Esophagus muscularis mucosa (tissue), 4 donors: Measurements from ENCODE around the gene AKAP3.

GRCh38 chr12:3461323-3461768 lies 29.7 kb upstream of the PRMT8 start:
- PRO-cap: no peak
- RAMPAGE, long total RNA, 4 experiments: no peak in any of the 4 experiments

DNA sequence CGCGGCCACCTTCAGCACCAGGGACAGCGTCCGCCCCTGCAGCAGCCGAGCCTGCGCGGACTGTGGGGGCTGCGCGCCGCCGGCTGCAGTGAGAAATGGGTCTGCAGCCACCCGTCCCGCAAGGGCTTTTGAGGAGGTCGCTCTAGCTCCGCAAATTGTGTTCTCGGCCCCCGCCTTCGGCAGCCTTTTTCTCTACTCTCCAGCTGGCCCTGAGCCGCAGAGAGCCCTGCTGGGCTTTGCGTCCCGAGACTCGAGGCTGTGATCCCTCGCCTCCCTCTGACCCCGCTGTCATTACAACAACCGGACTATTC lies 1.3 kb downstream of the PRMT8 start:
- PRO-cap: no peak
- RAMPAGE, long total RNA, 4 experiments: no peak in any of the 4 experiments

GRCh38 chr12:3748098-3749133 lies 4.5 kb downstream of the CRACR2A start:
- PRO-cap: no peak
- RAMPAGE, long total RNA, 4 experiments: no peak in any of the 4 experiments

DNA sequence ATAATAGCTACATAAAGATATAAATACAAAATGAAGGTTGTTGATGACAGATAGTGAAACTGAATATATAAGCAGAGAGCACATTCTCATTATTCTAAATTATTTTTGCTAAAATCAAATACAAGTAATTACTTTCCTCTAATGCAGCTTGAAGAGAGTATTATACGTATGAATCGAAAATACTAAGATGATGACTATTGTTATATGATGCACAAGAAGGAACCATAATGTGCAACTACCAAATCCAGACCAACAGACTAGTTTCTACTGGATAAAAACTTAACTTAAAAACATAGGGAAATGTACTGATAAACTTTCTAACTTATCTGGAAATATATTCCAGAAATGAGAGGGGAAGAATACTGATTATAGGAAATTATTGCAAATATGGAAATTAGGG lies 2.4 kb downstream of the PARP11 start:
- PRO-cap: no peak
- RAMPAGE, long total RNA, 4 experiments: no peak in any of the 4 experiments

DNA sequence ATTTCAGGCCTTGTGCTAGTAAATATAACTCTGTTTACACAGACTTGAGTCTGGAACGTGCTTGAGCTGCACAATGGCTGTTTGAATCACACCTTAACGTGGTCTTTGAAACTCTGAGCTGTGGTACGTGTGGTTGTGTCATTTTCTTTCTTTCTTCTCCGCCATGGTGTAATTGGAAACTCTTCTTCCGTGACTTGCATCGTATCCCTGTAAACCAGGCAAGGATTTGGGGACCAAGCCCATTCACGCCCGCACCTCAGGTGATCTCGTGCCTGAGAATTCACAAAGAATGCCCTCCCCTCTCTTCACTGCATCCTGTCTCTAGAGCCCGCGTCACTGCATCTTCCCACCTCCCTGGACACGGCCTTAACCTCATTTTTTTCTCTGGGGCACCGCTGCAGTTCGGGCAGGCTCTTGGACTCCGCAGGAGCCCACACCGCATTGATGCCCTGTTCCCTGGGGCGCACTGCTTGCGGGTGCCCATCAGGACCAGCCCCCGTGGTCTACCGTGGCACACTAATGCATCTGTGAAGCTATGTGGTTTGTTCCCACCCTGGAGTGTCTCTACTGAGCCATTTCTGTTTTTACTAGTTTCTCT lies 78.4 kb upstream of the PARP11 start:
- PRO-cap: no peak
- RAMPAGE, long total RNA, 4 experiments: no peak in any of the 4 experiments

- PRO-cap: no peak
- RAMPAGE, long total RNA, 4 experiments: no peak in any of the 4 experiments
Measured at GRCh38 chr12:4164317-4164449, 109.4 kb upstream of the CCND2 start.

- PRO-cap: no peak
- RAMPAGE, long total RNA, 4 experiments: no peak in any of the 4 experiments
Measured at GRCh38 chr12:4291005-4291268, 17.4 kb downstream of the CCND2 start.

DNA sequence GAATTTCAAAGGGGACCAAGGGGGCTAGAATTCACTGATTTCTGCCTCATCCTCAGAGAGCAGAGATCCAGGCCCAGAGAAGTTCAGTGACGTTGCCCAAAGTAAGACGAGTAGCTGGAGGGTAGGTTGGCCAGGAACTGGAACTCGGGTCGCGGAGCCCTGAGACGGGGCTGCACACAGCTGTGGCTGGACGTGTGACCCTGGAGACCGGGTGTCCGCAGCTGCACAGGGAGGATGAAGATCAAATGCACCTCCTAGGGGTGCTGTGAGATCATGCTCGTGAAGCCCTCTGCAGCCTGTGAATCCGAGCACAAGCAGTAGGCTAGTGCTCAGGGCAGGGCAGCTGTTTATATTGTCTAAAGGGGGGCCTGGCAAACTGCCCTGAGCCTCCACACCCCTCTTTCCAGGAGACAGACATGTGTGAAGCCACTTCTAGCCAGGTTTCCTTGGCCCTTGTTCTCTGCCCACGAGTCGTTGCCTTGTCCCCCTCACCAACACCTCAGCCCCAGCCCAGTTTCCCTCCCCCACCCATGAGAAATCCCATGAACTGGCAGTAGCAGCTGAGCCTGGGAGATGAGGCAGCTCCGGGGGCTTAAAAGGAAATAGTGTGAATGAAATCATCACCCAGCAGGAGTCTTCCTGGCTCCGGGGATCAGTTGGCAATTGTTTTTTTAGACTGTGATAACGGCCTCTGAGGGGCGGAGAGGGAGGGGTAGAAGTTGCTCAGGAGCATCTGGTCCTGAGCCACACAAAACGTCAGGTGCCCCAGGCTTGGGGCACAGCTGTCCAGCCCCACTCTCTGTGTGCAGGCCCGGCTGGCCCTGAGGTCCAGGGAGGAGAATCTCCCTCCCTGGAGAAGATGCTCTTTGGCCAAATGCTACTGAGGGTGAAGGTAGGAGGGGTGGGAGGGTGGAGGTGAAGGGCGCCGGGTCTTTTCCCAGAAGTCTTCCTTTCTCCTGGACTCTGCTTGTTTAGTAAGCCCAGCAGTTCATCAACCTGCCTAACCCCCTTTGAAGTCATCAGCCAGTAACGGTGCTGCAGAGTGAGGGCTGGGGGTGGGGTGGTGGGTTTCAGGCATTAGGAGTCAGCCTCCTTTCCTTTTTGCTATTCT lies 4.1 kb downstream of the FGF6 start:
- PRO-cap: no peak
- RAMPAGE, long total RNA, 4 experiments: no peak in any of the 4 experiments

- PRO-cap: no peak
- RAMPAGE, long total RNA, 4 experiments: no peak in any of the 4 experiments
Measured at GRCh38 chr12:4530993-4531642, 7.2 kb downstream of the C12orf4 start.

GRCh38 chr12:4648421-4649683 lies at the start of gene AKAP3:
TSS of gene AKAP3 (minus strand) at chr12:4649051.
- PRO-cap: bidirectional peak, plus-strand start at chr12:4649104, minus-strand start at chr12:4649021
- RAMPAGE, long total RNA, 4 experiments: start-site peak on the plus strand in 4 of 4 experiments, at chr12:4649106-4649129 at its widest, 470 to 1,031 reads per replicate

GRCh38 chr12:4736002-4736228 lies 15.7 kb downstream of the GALNT8 start:
- PRO-cap: no peak
- RAMPAGE, long total RNA, 4 experiments: no peak in any of the 4 experiments

GRCh38 chr12:4829230-4830182 lies 20.4 kb downstream of the KCNA6 start:
- PRO-cap: no peak
- RAMPAGE, long total RNA, 4 experiments: no peak in any of the 4 experiments

DNA sequence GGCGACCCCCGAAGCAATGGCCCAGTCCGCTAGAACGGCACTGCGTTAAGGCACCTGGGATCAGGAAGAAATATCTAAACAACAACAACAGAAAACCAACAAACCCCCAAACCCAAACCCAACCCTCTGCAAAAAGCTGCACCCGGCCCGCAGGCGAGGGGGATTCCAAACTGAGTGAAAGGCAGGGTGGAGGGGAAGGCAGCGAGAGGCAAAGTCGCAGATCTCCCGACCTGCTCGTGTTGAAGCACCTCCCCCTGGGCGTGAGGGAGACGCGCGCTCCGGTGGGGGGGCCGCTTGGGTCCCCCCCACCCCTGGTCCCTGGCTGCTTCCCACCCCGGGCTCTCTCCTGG lies 1.3 kb downstream of the KCNA1 start:
- PRO-cap: no peak
- RAMPAGE, long total RNA, 4 experiments: no peak in any of the 4 experiments

DNA sequence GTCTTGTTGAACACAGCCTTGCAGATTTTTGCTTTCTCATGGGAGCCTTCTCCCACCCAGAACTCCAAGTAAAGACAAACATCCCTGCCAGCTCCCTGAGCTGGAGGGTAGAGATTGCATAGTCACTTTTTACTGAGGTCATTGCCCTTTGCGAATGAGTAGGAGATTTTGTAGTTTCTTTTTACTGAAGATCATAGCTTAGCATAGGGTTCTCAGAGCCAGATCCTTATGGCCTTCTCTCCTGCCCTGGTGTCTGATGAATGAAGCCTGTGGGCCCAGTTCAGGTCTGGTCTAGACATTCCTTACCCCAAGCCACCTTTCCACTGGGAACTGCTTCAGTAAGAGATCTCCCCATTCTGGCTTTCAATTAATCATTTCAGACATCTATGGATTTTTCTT lies 36.7 kb downstream of the KCNA5 start:
- PRO-cap: no peak
- RAMPAGE, long total RNA, 4 experiments: no peak in any of the 4 experiments

DNA sequence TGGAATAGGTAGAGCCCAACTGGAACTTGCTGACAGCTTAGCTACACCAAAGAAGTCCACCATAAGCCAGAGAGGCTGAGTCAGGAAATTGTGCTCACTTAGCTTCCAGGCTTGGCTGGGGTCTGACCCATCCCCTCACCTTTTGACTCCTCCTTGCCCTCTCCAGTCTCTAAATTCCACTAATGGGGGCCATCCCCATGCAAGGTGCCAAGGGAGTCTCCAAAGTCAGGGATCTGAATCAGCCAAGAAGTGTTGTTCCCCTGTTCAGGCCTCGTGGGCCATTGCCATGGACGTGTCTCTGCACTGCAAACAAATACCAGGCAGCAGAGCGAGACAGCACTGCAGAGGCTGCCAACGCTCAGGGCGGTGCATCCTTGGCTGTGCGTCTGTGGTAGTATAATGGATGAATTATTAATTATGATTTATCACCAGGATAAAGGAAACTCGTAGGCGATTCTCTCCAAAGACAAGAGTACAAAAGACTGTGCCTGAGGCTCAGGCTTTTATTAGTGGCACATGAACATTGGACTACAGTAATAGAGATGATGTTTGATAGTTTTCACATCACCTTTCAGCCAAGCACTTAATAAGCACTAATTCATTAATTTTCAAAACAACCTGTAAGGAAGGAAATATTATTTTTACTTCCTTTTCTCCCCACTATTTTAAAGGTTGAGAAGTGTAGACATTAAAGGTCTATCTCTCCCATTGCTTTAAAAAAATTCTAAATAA lies 122.2 kb upstream of the NTF3 start:
- PRO-cap: no peak
- RAMPAGE, long total RNA, 4 experiments: no peak in any of the 4 experiments

GRCh38 chr12:5456667-5457437 lies 24.9 kb downstream of the NTF3 start:
- PRO-cap: no peak
- RAMPAGE, long total RNA, 4 experiments: no peak in any of the 4 experiments

GRCh38 chr12:6088956-6089484 lies 35.5 kb downstream of the VWF start:
- PRO-cap: no peak
- RAMPAGE, long total RNA, 4 experiments: no peak in any of the 4 experiments

DNA sequence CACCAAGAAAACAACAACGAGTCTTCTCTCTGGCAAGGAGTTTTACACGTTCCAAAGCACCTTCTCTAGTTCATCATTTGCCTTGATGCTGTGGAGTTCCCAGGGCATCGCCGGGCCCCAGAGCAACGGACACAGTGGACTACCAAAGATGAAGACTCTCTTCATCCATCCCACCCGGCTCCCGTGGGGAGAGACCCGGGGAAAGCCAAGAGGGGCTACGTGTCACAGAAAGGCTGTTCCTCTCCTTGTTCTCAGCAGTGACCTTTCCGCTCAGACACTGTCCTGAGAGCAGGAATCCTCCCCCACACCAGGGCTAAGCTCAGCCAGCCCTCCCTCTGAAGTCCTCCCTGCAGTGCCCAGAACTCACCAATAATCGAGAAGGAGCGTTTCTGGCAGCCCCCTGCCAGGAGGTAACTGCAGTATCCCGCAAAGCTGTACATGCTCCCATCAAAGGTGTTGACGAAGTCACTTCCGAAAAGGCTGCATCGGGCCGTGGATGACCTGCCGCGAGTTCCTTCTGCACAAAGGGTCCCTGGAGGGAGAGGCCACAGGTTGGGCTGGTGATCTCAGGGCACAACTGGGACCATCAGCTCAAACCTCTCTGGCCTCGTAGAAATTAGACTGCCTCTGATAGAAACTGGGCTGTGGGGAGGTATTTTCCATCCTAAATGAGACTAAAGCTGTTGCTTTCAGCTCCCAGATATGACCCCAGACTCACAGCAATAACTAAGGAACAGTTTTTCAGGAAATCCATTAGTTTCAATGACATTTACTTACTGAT lies 3.5 kb downstream of the VWF start:
- PRO-cap: no peak
- RAMPAGE, long total RNA, 4 experiments: no peak in any of the 4 experiments

DNA sequence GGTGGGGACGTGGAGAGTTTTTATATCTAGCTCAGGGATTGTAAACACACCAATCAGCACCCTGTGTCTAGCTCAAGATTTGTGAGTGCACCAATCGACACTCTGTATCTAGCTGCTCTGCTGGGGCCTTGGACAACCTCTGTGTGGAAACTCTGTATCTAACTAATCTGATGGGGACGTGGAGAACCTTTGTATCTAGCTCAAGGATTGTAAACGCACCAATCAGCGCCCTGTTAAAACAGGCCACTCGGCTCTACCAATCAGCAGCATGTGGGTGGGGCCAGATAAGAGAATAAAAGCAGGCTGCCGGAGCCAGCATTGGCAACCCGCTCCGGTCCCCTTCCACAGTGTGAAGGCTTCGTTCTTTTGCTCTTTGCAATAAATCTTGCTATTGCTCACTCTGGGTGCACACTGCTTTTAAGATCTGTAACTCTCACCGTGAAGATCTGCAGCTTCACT lies 18.2 kb upstream of the VWF start:
- PRO-cap: no peak
- RAMPAGE, long total RNA, 4 experiments: no peak in any of the 4 experiments

GRCh38 chr12:6201121-6201777 lies 1.0 kb downstream of the CD9 start:
- PRO-cap: bidirectional peak, plus-strand start at chr12:6201480, minus-strand start at chr12:6201365
- RAMPAGE, long total RNA, 4 experiments: no peak in any of the 4 experiments